Measurements from ENCODE around the genes SORT1, GSTM5, GSTM3 and CSF1.

DNA sequence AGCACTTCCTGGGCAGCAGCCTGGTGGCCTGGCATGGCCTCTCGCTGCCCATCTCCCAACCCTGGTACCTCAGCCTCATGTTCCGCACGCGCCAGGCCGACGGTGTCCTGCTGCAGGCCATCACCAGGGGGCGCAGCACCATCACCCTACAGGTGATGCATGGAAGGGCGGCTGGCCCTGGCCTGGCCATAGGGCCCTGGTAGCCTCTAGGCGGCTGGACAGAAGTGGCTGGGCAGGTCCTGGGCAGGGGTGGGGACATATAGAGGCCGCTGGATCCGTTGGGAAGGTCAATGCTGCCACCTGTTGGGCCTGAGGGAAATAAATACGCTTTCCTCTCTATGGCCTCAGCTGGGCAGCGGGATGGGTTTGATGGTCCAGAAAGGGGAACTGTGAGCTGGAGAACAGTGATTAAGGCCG lies 14.3 kb downstream of the CELSR2 start:
- PRO-cap = no peak

DNA sequence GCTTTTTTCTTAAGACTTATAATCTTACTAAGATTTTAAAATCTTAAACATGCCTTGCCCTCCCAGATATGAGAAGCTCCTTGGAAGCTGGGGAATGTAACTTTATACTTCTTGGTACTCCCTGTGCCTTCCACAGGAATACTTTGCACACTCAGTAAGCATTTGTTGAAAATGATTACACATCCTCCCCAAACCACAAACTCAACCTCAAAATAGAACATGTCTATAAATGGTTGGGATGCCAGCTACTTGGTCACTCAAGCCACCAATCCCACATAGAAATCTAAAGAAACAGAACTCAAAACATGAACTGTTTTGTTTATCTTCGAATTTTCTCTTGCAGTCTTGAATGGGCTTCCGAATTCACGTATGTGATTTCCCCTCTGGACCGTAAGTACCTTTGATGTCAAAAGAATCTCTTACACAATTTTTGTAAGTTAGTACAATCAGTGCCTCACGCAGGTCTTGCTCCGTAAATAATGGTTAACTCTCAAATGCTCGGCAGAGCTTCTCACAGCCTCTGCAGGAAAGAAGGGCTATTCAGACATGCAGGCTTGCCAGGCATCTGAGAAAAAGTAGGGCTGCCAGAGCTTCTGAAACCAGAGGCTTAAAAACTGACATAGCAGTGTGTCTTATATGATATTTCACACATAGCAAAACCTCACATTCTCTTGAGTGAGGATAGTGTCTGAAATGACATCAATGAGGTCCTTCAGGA lies 26.9 kb downstream of the SORT1 start:
- PRO-cap = no peak

- PRO-cap = bidirectional peak, plus-strand start at chr1:109398120, minus-strand start at chr1:109397903
Observed at GRCh38 chr1:109397524-109398407, at the start of gene SORT1. Gene SORT1 (minus strand): TSS chr1:109397918.

DNA sequence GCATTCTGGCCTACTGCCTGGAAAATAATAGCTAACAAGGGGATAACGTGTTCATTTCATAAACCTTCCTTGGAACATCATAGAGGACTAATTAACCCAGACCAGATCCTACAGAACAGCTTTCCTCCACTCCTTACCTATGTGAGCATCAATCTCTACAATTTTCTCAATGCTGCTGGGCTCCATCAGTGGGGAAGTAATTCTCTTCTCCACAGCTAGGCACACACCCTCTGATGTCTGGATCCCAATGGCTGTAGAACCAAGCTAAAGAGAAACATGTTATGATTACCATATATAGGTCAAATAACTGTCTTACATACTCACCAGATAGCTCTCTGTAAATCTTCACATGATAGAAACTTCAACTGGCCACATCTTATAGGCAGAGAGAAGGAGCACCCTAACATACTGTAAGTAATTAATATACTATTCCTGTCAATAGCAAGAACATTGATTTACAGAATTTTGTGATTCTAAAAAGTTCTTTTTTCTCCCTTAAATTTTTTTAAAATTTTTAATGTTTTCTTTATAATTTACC lies 11.1 kb downstream of the PSMA5 start:
- PRO-cap = no peak

DNA sequence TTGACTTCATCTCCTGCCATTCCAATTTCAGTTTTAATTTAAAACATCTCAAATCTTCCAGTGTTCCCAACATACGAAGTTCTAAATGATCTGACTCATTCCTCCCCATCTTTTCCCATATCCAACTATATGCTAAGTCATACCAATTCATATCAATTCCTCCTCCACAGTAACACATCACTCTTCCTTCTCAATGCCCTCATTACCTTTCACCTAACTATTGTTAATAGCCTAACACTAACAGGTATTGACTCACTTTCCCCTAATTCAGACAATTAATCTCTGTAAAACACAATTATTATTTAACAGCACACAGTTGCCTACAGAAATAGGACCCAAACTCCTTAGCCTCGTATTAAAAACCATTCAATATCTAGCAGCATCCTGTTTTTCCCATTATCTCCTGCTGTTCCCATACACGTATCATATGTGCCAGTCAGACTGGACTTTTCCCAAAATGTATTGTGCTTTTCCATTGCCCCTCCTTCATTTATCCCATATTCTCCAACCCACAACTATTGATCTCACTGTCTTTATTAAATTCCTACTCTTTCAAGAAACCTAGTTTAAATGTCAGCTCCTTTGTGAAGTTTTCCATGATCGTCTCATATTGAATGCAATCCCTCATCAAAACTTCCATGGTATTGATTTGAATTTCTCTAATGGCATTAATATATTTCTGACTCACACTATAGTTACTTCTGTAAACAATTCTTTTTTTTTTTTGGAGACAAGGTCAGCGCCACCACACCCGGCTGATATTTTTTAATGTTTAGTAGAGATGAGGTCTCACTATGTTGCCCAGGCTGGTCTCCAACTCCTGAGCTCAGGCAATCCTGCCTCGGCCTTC lies 2.4 kb downstream of the PSMA5 start:
- PRO-cap = no peak

DNA sequence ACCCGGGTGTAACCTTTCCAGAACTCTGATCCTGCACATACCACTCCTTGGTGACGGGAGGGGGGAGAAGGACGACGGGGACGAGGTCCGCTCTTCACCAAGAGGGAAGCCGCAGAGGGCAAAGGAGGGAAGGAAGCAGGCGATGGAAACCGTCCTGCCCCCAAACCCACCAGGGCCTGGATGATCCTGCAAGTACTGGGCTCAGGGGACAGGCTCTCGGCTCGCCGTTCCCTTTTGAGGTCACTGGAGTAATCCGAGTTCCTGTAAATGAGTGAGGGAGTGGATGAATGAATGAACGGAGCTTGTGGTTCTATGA lies 1.0 kb downstream of the SYPL2 start:
- PRO-cap = no peak

DNA sequence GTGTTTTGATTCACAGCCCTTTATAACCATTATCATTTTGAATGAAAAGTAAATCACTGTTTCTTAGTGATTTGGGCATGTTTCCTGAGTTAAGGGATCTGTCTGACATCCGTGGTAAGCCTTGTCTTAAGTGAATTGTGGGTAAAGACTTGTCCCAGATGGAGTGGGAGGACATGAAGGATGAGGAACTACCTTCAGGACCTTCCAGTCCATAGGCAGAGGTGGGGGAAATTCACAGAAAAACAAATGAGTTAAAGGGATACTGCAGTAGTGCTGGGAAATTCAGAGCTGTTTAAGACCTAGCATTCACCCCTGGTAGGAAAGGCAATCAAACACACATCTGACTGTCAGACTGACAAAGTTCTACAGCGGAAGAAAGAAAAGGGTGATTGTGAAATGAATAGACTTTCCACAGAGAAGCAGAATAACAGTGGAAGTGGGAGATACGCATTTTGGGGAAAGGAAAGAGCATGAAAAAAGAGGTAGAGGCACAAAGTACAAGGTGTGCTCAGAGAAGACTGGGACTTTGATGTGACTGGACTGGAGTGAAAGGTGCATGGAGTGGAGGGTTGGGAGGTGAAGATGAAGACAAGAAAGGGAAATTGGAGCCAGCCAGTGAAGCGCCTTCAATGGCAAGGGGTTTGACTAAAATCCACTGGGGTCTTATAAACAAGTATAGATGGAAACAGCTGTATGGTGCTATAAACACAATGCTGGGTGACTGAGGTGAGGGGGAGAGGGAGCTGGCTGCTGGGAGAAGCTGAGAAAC lies 2.9 kb downstream of the GNAT2 start:
- PRO-cap = no peak

DNA sequence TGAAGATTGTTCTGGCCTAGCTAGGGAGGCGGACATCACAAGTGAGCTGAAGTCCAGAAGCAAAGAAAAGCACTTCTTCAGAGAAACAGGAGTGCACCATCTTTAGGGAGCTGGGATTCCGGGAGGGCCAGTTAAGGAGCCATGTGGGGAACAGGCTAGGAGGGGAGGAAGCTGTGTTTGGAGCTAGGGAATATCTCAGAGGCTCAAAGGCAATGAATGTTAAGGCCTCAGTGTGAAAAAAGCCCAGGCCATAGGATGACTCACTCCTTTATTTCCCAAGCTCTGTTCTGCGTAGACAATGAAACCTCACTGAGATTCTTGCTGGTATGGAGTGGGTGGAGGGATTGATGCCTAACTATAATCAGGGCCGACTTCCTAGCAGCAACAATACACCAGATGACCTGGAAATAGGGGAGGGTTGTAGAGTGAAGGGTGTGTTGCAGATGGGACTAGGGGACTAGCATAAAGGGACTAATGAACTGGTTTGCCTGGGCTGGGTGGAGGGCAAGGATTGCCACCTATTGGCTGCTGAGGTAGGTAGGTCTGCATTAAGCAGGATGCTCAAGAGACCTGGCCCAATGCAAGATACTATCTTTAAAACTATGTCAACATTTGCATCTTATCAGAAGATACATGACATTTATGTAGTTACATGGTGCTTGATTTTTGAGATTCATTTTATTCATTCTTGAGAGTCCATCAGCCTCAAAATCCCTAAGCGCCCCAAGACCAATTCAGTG lies 2.0 kb downstream of the GNAT2 start:
- PRO-cap = no peak

DNA sequence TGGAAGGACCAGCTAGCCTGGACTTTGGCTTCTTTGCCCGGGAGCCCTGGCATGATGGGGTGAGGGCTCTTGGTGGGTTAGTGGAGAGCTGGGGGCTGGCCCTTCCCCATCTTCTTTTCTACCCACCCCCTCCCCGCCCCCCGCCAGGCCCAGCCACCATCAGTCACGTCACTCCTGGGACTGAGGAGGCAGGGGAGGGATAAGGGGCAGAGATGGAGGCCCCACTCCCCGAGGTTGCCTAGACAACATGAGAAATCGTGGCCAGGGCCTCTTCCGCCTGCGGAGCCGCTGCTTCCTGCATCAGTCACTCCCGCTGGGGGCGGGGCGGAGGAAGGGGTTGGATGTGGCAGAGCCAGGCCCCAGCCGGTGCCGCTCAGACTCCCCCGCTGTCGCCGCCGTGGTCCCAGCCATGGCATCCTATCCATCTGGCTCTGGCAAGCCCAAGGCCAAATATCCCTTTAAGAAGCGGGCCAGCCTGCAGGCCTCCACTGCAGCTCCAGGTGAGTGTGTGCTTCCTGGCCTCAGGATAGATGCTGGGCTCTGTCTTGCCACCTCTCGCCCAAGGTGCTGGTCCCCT lies 1.2 kb downstream of the AMPD2 start:
- PRO-cap = bidirectional peak, plus-strand start at position 327 of the sequence, minus-strand start at position 309 of the sequence

DNA sequence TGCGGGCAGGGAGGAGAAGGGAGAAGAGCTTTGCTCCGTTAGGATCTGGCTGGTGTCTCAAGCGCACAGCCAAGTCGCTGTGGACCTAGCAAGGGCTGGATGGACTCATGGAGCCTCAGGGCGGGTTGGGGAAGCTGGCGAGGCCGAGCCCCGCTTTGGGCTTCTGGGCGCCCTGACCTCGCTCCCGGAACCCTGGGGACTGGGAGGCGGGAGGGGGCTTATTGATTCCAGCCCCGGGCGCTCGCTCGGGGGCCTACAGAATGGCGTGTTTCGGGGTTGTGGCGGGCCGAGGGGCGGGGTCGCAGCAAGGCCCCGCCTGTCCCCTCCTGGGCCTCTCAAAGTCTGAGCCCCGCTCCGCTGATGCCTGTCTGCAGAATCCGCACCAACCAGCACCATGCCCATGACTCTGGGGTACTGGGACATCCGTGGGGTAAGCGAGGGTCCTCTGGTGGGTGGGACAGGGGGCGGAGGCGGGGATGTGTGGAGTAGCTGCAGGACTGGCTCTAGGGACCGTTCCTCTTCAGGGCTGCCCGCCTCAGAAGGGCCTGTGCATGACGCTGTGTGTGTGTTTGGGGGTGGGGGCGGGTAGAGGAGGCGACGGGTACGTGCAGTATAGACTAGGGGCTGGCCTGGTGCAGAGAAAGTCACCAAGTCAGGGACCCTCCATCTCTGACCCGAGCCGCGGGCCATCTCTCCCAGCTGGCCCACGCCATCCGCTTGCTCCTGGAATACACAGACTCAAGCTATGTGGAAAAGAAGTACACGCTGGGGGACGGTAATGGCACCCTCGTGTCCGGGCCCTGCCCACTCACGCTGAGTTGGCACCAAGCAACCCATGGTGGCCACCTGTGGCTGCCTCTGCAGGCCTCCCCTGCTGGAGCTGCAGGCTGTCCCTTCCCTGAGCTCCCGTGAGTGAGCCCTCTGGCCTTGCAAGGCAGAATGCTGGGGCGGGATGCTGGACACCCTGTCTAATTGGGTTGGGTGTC lies at the start of gene GSTM5:
GSTM5 (plus strand) TSS at position 333 of the 986 bp plus-strand sequence.
- PRO-cap = no peak

DNA sequence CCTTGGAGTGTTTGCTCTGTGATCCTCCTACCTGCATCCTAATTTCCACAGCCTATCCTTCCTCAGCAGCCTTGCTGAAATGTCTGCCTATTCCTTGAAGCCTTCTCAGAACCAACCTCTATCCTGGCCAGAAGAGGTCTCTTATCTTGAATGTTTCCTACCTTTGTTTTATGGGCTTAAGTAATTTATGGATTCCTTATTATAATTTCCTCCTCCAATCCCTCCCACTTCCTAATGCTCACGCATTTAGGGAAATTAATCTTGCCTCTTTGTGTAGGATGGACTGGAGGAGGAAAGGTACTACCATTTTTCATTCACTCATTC lies at the start of gene GSTM3:
GSTM3 (minus strand) TSS at position 117 of the 324 bp plus-strand sequence.
- PRO-cap = no peak

DNA sequence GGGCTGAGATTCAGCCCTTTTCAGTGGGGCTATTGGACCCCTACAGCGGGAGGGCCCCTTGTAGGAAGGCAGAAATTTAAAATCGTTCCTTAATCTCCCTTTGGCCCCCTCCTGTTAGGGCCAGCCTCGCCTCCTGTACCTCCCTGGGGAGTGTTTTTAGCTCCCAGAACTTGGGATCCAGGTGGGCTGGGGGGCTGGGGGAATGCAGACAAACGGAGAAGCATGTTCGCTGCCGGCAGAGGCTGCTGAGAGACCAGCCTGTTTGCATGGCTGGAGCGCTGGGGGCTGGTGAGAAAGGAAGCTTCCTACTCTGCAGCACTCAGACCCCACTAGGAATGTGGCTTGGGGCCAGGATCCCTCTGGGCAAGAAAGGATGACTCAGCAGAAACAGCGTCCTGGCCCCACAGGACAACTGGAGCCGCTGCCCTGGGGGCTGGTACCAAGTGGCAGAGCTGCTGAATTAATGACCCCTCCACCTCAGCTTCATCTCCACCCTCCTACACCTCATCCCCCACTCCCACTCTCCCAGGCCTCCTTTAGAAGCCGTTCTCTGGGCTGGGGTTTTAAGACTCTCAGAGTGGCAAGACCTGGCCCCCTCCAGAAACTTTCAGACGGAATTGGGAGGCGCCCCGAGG lies 28.4 kb upstream of the EPS8L3 start:
- PRO-cap = no peak

DNA sequence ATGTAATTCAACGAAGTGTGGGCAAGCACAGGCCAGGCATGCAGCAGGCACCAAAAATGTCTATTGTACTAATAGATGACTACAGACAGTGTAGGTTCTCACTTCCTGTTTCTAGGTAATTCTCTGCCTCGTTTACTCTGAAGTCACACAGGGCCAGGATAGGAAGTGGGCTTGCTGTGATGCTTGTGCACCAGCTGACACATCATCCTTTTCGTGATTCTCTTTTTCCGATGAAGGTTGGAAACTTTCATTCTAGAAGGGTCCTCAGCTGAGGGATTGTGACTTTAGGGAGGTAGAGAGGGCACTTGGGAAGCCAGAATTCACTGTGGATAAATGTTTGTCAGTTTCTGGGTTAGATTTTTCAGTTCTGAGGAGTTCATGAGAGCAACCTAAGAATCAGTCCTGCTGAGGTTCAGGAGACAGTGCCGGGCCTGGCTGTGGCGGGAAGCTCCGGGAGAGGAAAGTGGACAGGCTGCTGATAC lies 4.4 kb upstream of the CSF1 start:
- PRO-cap = bidirectional peak, plus-strand start at position 281 of the sequence, minus-strand start at position 62 of the sequence

DNA sequence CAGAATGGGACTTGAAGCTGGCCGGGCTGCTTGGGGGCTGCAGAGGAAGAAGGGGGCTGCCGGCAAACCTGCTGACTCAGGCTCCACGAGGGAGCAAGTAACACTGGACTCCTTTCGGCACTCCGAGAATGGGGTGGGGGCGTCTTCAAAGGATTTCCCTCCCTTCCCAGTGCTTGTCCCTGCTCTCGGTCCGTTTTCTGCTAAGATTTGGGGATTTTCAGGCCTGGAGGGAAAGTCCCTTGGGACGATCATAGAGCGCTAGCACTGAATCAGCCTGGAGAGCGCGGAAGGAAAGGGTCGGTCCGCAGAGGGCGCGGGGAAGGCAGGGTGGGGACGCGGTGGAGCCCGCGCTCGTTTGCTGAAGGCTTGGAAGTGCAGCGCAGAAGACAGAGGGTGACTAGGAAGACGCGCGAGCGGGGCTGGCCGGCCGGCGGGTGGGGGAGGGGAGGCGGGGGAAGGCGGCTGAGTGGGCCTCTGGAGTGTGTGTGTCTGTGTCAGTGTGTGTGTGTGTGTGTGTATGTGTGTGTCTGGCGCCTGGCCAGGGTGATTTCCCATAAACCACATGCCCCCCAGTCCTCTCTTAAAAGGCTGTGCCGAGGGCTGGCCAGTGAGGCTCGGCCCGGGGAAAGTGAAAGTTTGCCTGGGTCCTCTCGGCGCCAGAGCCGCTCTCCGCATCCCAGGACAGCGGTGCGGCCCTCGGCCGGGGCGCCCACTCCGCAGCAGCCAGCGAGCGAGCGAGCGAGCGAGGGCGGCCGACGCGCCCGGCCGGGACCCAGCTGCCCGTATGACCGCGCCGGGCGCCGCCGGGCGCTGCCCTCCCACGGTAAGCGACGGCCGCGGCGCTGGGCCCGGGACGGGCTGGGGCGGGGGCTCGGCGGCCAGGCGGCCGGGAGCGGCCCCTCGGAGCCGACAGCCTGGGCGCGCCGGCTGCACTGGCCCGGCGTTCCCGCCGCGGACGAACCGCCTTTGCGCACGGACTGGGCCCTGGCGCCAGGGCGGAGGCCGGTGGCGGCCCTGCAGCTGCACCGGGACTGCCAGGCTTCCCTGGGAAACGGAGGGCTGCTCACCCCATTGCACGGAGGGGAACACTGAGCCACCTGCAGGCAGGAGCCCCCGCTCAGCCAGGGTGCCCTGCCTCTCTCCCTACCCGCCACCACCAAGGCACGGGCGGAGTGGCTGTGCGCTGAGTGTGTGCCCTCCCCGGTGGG lies at the start of gene CSF1:
CSF1 (plus strand) TSS at position 610 of the 1,208 bp plus-strand sequence.
- PRO-cap = bidirectional peak, plus-strand start at position 307 of the sequence, minus-strand start at position 191 of the sequence; bidirectional peak, plus-strand start at position 389 of the sequence, minus-strand start at position 388 of the sequence; bidirectional peak, plus-strand start at position 610 of the sequence, minus-strand start at position 491 of the sequence; bidirectional peak, plus-strand start outside the sequence, minus-strand start at position 1,090 of the sequence

GRCh38 chr1:110022198-110022973 lies 12.0 kb upstream of the STRIP1 start:
- PRO-cap = no peak

GRCh38 chr1:110048608-110049369 lies 14.4 kb downstream of the STRIP1 start:
- PRO-cap = no peak

DNA sequence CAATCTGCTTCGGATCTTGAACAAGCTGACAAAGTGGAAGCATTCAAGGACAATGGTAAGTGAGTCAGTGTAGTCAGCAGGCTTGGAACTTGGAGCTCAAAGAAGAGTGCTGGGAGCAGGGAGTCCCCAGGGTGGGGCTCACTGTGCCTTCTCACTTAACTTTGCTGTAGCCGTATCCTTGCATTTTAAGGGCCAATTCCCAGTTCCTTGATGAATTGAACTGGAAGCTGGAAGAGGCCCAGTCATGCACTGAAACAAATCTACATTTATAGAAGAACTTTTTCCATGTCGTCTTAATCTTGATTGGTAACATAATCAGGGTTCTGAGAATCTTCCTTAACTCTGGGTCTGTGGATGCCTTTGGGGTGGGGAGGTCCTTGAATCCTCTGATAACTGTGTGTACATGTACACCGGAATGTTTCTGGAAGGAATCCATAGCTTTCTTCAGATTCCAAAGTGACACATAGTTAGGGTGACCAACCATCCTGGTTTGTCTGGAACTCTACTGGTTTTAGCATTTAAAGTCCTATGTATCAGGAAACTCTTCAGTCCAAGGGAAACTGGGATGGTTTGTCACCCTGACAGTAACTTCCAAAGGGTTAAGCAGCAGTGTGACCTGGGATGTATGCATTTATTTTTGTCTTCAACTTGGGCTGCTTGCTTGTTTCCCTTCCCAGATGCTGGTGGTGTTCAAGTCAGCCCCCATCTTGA lies 16.7 kb downstream of the STRIP1 start:
- PRO-cap = no peak

DNA sequence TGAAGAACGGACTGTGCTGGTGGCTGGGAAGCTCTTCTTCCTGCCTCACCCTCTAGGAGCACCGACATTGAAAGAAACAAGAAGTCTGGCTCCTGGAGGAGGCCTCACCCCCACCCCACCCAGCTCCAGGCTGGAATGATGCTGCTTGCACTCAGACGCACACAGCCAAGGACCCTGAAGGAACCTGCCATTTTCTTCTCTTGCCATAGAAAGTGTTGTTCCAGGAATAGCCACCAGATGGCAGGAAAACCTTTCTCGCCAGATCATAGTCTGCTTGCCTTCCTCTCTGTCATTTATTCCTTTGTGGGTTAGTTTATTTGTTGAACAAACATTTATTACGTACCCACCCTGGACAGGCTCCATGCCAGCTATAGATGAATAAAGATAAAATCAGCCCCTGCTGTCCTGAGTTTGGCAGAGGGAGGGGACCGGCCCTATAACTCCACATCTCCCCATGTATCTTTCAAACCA lies 7.1 kb upstream of the KCNC4 start:
- PRO-cap = no peak

- PRO-cap = no peak
Observed at GRCh38 chr1:110341855-110342831, 3.0 kb downstream of the RBM15 start.

GRCh38 chr1:110344809-110345669 lies 5.9 kb downstream of the RBM15 start:
- PRO-cap = no peak

Measured in pulmonary lymph node (tissue), 1 donor.